LNCaP clone FGC (cell line): ENCODE data around the genes NUPR1 and SGF29.

GRCh38 chr16:27340656-27341156 lies 26.9 kb downstream of the IL4R start:
- RRBS, 2 experiments = no CpG with 5 or more reads among the region's 7 CpGs

GRCh38 chr16:27446619-27447265 lies 44.8 kb downstream of the IL21R start:
- RRBS, 2 experiments = no CpG with 5 or more reads among the region's 4 CpGs

- RRBS, 2 experiments = no CpG with 5 or more reads among the region's 6 CpGs
Measured at GRCh38 chr16:27521998-27522772, 27.5 kb downstream of the GTF3C1 start.

GRCh38 chr16:27547382-27547665 lies 2.4 kb downstream of the GTF3C1 start:
- RRBS, 2 experiments = no CpG with 5 or more reads among the region's 4 CpGs

DNA sequence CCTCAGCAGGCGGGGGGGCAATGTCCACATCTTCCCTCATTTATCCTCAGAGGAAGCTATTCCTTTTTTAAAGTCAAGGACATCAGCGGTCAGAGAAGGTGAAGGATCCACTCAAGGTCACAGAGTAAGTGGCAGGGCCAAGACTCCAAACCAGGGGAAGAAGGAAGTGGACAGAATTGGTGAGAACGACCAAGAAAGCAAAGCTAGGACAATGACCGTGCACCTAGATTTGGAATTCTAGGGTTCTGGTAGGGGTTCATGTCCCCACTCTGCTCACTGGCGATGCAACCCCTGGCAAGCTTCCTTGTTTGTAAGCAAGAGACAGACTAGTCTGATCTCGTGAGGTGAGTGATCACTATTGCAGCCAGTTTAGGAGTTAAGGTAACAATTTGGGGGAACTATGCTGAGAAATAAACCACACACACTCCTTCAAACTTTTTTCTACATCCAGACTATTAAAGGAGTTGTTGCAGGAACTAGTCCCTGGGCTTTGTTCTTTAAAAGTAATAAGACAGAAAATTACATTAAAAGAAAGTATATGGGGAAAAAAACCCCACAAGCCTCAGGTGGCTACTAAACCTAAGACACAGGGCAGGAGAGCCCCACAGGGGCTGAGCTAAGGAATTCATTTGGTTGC lies 48.1 kb downstream of the XPO6 start:
- RRBS, 2 experiments = no CpG with 5 or more reads among the region's 6 CpGs

DNA sequence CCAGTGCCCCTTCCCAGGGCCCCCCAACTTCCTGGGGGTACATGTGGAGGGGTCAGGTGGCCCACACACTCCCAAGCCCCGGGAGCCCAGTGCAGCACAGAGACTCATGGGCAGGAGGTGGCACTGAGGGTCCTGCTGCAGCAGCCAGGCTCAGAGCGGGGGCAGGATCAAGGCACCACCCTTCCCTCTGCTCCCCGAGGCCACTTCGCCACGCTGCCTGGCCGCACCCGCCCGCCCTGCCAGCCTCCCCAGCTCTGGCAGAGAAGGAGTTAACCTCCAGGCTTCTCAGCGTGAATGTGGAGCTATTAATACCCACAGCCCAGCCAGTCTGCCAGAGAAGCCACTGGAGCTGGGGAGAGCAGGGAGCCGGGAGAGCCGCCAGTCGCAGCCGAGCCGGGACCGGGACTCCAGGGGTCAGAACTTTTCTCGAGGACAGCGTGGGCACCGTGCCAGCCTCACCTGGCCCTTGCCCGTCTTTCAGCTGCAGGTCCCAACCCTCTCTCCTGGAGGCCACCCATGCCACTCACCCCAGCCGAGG lies 33.9 kb upstream of the SBK1 start:
- RRBS, 2 experiments = no CpG with 5 or more reads among the region's 20 CpGs

- RRBS, 2 experiments = no CpG with 5 or more reads among the region's 9 CpGs
Measured at GRCh38 chr16:28293663-28294157, 1.4 kb downstream of the SBK1 start.

DNA sequence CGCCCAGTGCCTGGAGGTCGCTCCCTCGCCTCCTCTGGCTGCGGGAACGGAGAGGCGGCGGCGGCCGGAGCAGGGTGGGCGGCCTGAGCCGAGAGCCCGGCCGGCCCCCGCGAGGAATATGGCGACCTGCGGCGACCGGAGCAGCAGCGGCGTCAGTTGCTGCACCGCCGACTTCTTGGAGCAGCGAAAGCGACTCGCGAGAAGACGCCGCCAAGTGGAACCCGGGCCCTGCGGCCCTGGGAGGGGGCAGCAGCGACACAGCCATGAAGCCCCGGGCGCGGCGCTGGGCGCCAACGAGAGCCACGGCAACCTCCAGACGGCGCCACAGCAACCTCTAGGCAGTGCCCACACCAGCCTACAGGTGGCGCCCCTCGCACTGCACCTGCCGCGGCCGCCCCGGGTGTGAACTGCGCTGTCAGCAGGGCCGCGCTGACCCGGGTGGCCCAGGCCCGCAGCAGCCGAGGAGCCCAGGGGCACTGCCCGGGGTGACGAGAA lies 1.3 kb upstream of the NPIPB6 start:
- RRBS, 2 experiments = 2 to 45% methylated on average over 3 to 6 of the region's 55 CpGs

DNA sequence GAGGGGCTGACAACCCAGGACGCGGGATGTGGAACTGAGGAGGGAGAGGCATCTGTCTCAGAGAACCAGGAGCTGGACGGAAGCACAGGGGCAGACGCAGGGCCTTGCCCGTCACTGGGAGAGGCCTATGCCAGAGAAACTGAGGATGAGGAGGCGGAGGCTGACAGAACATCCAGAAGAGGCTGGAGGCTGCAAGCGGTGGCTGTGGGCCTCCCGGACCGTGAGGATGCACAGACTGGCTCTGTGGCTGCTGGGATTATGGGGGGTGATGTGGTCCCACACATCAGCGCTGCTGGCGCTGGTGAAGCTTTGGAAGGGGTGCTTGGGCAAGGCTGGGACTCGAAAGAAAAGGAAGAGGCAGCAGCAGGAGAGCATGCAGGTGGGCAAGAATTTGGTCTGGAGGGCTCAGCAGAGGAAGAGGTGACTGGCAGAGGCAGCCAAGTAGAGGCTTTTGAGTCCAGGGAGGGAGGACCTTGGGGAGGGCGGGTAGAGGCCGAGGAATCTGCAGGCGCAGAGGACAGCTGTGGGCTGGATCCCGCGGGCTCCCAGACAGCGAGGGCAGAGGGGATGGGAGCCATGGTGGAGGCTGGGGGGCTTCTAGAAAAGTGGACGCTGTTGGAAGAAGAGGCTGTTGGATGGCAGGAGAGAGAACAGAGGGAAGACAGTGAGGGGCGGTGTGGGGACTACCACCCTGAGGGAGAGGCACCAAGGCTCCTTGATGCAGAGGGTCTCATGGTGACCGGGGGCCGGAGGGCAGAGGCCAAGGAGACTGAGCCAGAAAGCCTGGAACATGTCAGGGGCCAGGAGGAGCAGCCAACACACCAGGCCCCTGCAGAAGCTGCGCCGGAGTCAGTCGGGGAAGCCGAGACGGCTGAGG lies 2.9 kb downstream of the APOBR start:
- RRBS, 2 experiments = 73 to 78% methylated on average over 3 to 6 of the region's 27 CpGs

- RRBS, 2 experiments = no CpG with 5 or more reads among the region's 6 CpGs
Measured at GRCh38 chr16:28532870-28533418, 5.8 kb downstream of the NUPR1 start.

DNA sequence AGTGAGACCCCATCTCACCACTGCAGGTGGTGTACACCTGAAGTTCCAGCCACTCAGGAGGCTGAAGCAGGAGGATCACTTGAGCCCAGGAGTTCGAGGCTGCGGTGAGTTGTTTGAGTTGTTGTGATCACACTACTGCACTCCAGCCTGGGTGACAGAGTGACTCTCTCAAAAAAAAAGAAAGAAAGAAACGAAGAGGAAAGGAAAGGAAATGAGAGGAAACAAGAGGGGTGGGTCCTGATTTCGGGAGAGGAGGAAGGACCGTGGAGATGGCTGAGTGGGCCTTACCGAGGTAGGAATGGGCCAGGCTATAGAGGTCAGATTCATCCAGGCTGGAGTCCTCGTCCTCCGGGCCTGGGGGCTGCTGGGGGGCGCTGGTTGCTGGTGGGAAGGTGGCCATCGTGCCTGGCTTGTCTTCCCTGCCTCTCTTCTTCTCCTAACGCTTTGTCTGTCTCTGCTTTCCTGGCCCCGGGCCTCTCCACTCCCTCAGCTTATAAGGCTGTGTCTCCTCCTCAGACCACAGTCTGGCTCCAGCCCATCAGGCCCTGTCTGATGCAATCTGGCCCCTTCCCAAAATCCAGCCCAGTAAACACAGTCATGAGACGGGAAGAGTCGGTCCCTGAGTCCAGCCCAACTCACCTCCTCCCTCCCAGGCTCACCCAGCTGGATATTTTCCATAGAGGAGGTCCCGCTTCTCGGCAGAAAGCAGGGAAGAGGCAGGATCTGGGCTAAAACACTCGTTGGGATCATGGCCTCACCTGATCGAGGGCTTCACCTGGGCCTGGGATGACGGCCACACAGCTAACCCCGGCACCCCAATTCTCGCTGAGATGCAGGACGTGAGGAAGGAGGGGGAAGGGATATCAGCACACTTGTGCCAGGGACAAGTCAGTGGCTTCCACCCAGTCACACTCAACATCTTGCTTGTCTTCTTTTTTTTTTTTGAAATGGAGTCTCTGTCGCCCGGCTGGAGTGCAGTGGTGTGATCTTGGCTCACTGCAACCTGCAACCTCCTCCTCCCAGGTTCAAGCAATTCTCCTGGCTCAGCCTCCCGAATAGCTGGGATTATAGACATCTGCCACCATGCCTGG lies at the start of gene NUPR1:
Gene NUPR1 (minus strand): TSS at position 467 of the 1,091 bp plus-strand sequence.
- RRBS, 2 experiments = no CpG with 5 or more reads among the region's 25 CpGs

GRCh38 chr16:28553473-28554651 lies at the start of gene SGF29:
SGF29 (plus strand) TSS chr16:28553920.
- RRBS, 2 experiments = under 1% methylated on average over 17 to 21 of the region's 98 CpGs

GRCh38 chr16:28688495-28688889 lies 22.8 kb upstream of the EIF3C start:
- RRBS, 2 experiments = no CpG with 5 or more reads among the region's 8 CpGs

GRCh38 chr16:28843540-28844033 lies 2.6 kb downstream of the TUFM start:
- RRBS, 2 experiments = no CpG with 5 or more reads among the region's 11 CpGs

- RRBS, 2 experiments = no CpG with 5 or more reads among the region's 5 CpGs
Measured at GRCh38 chr16:28859137-28859600, 4.5 kb upstream of the SH2B1 start.

- RRBS, 2 experiments = no CpG with 5 or more reads among the region's 7 CpGs
Measured at GRCh38 chr16:28930596-28931247, 1.0 kb upstream of the CD19 start.

DNA sequence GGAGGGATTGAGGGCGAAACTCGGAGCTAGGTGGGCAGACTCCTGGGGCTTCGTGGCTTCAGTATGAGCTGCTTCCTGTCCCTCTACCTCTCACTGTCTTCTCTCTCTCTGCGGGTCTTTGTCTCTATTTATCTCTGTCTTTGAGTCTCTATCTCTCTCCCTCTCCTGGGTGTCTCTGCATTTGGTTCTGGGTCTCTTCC lies 837 bp downstream of the CD19 start:
- RRBS, 2 experiments = no CpG with 5 or more reads among the region's 4 CpGs

DNA sequence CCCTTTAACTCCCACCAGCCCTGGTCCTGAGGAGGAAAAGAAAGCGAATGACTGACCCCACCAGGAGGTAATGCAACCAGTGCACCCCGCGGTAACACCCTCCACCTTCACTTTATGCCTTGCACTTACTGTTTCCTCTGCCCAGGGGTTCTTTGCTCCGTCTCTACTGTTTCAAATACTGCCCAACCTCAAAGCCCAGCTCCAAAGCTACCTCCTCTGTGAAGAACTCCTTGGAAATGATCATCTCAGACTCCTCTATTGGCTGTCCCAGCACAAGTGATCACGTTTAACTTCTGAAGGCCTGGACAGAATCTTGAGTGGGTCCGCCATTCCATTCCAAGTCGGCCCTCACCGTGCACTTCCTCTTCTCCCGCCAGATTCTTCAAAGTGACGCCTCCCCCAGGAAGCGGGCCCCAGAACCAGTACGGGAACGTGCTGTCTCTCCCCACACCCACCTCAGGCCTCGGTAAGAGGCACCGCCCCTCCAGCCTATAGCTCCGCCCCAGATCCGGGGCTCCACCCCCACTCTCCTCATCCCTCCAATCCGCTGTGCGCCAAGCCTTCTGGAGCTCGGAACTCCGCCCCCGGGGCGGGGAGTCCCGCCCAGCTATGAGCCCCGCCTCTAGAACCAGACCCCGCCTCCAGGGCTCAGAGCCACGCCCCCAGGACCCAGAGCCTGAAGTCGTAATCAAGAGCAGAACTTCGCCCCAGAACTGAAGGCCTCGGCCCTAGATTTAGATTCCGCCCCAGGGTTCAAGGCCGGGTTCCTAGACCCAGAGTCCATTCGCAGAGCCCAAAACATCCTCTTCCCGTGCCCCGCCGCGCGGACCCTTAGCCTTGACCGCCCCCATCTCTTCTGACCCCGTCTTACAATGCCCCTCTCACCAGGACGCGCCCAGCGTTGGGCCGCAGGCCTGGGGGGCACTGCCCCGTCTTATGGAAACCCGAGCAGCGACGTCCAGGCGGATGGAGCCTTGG lies 4.7 kb downstream of the CD19 start:
- RRBS, 2 experiments = 20 to 26% methylated on average over 5 of the region's 49 CpGs

DNA sequence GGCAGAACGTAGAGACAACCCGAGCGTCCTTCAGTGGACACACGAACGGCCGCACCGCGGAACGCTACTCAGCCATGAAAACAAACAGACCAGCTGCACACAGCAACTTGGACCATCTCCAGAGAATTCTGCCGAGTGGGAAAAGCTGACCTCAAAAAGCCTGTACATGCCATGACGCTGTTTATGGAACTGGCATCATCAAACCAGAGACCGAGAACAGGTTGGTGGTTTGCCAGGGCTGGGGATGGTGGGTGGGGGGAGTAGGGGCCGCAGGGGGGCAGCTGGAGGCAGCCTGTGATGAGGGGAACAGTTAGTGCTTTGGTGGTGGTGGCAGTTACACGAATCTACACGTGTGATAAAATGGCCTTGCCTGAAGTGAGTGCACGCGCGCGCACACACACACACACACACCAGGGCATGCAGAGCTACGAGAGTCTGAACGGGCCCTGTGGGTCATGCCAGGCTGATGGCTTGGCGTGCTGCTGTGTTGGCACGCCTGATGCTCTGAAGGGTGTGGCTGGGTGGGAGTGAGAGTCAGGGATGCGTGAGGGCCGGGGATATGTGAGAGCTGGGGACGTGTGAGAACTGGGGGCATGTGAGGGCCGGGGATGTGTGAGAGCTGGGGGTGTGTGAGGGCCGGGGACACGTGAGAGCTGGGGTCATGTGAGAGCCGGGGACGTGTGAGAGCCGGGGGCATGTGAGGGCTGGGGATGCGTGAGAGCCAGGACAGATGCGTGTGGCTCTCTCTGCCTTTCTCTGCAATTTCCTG lies 170.0 kb downstream of the LAT start:
- RRBS, 2 experiments = no CpG with 5 or more reads among the region's 34 CpGs

GRCh38 chr16:29158647-29159264 lies 173.9 kb downstream of the LAT start:
- RRBS, 2 experiments = no CpG with 5 or more reads among the region's 45 CpGs